ENCODE measurements around the gene PEBP1.

DNA sequence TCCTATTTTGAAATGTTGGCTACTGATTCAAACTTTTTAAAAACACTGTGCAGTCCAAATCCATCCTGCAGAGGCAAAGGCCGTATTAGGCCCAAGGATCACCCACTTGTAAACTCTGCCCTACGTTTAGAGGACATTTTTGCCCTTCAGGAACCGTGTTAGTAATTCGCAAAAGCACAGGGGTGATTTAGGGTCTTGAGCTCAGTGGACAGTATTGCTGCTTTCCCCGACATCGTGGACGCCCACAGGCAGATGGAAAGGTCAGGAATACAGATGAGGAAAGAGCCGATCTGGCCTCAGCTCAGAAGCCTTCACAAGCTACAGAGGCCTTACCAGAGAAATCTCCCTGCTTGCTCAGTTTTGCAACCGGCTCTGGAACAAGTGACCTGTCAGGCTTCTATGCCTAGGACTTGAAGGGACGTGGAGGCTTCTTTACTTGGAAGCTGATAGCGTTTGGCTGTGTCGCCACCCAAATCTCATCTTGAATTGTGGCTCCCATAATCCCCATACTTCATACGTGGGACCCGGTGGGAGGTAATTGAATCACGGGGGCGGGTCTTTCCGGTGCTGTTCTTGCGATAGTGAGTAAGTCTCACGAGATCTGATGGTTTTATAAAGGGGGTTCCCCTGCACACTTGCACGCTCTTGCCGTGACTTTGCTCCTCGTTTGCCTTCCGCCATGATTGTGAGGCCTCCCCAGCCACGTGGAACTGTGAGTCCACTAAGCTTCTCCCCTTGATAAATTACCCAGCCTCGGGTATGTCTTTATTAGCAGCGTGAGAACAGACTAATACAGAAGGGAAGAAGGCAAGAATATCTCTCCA lies 332.6 kb downstream of the MED13L start:
- RRBS = no CpG with 5 or more reads among the region's 26 CpGs

GRCh38 chr12:115960528-115961194 lies 316.8 kb downstream of the MED13L start:
- RRBS = no CpG with 5 or more reads among the region's 3 CpGs

- RRBS = no CpG with 5 or more reads among the region's 12 CpGs
Measured at GRCh38 chr12:116123130-116124265, 154.0 kb downstream of the MED13L start.

DNA sequence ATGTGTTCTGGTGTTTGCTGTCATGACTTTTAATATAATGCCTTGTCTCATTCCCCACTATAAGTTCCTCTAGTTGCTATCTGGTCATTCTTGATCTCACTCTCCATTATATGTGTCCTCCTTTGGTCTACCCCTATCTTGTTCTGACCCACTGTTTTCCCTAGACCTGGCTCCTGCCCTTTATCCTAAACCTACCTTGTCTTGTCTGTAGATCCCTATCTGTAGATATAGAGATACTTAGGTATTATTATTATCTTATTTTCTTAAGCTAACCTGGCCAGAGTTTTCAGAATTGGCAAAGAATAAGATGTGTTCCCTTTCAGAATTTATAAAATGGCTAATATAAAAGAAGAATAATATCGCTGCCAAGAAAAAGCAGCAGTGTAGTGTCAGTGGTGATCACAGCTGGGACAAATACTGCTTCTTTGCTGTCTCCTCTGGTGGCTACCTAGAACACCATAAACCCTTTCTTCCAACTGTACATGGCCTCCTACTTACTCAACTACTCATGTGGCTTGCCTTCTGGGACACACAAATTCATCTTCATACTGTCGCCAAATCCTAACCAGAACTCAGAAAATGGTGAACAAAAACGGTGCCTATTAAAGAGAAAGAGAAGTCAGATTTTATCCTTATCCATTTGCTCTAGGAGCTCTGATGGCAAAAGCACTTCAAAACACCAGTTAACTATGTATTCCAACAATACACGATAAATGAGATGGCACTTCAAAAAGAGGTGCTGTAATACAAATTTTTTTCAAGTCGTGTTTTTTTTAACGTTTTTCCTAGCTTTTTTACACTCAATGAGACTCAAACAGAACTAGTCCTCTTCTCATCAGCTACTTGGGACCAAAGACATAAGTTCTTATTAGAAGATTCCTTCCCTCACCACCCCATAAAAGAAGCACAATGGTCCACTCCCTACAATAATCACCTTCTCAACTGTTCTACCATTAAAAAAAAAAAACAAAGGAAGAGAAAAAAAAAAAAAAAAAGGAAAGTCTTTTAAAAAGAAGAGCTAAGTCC lies 72.6 kb downstream of the MED13L start:
- RRBS = no CpG with 5 or more reads among the region's 6 CpGs

DNA sequence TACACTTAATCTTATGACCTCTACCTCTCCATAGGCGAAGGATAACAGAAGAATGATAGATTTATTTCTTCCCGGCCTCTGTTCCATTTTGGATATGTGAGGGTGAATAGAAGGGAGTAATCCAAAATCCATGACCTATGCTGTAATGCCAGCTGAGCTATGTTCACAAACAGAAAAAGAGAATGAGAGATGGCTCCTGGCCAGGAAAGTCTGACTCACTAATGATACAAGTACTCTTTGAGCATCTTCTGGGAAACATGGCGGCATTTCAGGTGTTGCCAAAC lies 55.2 kb downstream of the MED13L start:
- RRBS = no CpG with 5 or more reads among the region's 3 CpGs

DNA sequence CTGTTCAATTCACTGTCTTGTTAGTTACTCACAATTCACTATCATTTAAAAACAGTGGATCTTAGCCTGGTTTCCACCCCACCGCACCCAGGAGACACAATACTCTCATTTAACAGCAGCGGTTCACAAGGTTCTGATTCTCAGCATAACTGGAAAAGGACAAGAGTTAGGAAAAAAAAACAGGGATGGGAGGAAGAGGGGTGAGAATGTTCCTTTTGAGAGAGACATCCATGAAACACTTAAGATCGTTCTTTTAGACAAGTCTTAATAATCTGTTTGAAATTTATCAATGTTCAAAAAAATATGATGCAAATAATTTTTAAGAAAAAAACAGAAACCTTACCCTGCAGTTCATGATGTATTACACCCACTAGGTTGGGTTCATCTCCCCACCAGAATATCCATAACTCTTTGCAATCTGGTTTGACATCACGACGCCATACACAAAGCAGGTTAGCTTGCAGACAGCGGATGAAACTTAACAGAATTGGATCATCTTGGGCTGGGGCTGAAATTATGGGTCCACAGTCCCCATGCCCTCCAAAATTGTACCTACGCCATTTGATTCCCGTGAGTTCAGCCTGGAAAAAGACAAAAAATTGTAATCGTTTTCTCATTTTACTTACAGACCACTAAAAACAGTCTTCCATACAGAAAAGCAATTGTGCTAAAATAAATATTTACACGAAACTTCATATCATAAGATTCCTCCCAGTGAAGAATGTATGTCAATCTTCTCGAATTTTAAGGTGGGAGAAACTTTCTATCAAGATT lies 40.2 kb downstream of the MED13L start:
- RRBS = no CpG with 5 or more reads among the region's 11 CpGs

DNA sequence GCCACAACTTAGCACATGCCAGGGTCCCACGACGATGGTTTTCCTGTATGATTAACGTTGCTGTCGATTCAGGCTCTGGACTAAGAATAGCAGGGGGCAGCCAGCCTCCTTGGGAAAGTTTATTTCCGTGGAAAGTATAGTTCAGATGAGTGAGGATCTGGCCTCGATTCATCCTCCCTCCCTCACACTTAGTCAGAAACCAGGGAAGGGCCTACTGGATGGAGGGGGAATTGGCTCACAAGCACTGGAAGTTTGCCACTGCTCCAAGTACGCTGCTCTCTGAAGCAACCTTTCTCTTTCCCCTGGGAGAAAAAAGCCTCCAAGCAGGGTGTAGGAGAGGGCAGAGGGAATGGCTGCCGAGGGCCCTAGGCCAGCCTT lies 105.7 kb upstream of the MED13L start:
- RRBS = no CpG with 5 or more reads among the region's 8 CpGs

GRCh38 chr12:116508149-116508617 lies 51.0 kb upstream of the MAP1LC3B2 start:
- RRBS = under 1% methylated on average over 11 of the region's 34 CpGs

- RRBS = no CpG with 5 or more reads among the region's 24 CpGs
Measured at GRCh38 chr12:116533553-116534358, 25.4 kb upstream of the MAP1LC3B2 start.

- RRBS = no CpG with 5 or more reads among the region's 4 CpGs
Measured at GRCh38 chr12:116539139-116539658, 20.0 kb upstream of the MAP1LC3B2 start.

GRCh38 chr12:116558810-116559312 lies 320 bp upstream of the MAP1LC3B2 start:
- RRBS = 67% methylated on average over 1 of the region's 17 CpGs

DNA sequence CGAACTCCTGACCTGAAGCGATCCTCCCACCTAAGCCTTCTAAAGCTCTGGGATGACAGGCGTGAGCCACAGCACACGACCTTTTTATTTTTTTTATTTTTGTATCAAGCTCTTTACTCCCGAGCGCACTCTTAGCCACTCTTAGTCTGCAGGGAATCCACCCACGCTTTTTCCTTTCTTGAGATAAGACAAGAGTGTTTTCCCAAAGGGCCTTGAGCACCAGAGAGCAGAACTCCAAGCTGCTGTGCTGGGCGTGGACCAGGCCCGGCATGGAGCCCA lies 23.5 kb downstream of the MAP1LC3B2 start:
- RRBS = 29% methylated on average over 1 of the region's 9 CpGs

DNA sequence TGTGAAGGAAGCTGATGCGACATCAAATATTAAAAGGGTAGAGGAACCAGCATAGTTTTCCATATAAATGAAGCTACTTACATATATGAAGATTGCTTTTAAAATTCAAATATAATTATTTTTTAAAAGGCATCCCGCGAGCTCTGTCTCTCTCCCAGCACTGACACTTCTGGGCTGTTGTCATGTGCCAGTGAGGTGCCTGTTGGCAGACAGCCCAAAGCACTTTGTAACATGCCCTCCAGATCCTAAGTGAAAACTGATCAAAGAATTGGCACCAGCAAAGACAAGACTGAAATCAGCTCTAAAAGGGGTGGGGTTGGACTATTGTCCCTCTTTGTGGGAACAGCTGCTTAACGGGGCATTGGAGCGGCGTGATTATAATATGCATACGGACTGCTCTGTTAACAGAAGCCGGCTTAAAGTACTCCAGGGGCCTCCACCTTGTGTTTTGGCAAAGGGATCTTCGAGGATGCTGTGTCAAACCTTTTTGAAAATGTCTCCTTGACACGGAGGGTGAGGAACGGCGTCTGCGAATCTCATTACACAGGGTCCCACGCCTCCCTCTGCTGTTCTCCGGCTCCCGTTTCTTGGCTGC lies 44.6 kb downstream of the SPRING1 start:
- RRBS = no CpG with 5 or more reads among the region's 16 CpGs

GRCh38 chr12:116708703-116709660 lies 28.9 kb downstream of the SPRING1 start:
- RRBS = no CpG with 5 or more reads among the region's 28 CpGs

DNA sequence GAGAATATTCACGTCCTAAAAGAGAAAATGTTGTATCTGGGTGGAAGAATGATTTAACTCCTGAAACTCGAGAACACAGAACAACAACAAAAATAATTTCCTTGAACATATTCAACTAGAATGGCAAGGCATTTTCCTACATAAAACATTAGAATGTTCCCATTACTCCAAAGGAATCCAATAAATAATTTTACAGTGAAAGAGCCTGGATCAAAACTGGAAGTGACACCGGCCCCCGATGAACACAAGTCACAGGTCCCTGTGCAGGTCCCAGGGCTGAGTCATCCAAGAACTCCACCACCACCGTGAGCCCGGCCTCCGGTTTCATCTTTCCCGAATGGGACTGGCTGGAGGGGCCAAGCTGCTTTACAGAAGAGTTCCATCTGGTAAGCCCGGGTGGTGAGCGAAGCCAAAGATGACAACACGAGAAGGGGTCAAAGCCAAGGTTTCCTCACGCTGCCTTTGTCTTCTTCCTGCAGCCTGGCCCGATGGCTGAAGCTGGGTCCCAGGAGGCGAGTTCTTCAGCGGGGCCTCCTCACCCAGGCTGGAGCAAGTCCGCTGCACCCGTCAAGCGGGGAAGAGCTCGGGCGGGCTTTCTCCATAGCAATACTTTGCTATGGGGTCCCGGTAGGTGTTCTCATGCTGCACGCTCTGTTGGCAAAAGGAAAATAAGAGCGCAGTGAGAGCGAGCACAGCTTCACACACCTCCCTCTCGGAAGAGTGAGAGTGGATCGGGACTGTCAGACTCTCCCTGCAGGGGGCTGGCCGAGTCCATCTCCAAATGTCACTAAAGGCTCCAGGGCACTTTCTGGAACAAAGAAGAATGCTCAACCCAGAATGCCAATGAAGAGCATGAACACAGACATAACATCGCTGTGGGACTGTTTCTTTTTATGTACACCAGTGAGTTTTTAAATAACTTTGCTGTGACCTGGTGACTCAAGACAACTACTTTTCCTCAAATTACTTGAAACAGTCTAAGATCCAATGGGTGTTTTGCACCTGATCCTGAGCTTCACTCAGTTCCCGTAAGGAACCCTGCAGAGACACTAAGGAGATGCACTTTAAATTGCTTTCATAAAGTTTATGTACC lies 20.3 kb downstream of the SPRING1 start:
- RRBS = 93% methylated on average over 3 of the region's 29 CpGs

DNA sequence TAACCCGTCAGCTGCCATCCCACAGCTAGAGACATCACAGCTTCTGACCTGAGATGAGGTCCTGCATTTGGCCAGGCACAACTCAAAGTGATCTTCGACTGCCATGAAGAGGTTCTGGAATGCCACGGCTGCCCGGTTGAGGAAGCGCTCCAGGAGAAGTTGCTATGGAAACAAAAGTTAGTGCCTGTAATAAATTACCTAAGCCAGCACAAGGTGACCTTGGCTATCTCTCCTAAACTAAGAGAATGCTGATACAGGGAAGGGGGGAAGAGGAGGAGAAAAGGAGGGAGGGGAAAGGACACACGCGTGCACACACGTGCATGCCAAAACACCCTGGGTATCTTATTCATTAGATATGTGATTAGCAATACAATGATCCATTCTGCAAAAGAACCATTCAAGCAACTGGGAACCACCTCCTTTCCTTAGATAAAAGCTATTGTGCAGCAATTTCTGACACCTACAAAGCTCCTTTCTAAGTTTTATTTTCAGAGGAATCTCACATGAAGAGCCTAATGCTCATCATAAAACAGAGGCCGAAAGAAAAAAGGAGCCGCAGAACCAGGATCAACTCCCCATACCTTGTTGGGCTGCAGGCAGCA lies 18.1 kb downstream of the SPRING1 start:
- RRBS = no CpG with 5 or more reads among the region's 10 CpGs

GRCh38 chr12:117048098-117048671 lies 51.0 kb downstream of the TESC start:
- RRBS = no CpG with 5 or more reads among the region's 15 CpGs

GRCh38 chr12:117189634-117190131 lies 587 bp downstream of the FBXO21 start:
- RRBS = 1% methylated on average over 9 of the region's 43 CpGs

DNA sequence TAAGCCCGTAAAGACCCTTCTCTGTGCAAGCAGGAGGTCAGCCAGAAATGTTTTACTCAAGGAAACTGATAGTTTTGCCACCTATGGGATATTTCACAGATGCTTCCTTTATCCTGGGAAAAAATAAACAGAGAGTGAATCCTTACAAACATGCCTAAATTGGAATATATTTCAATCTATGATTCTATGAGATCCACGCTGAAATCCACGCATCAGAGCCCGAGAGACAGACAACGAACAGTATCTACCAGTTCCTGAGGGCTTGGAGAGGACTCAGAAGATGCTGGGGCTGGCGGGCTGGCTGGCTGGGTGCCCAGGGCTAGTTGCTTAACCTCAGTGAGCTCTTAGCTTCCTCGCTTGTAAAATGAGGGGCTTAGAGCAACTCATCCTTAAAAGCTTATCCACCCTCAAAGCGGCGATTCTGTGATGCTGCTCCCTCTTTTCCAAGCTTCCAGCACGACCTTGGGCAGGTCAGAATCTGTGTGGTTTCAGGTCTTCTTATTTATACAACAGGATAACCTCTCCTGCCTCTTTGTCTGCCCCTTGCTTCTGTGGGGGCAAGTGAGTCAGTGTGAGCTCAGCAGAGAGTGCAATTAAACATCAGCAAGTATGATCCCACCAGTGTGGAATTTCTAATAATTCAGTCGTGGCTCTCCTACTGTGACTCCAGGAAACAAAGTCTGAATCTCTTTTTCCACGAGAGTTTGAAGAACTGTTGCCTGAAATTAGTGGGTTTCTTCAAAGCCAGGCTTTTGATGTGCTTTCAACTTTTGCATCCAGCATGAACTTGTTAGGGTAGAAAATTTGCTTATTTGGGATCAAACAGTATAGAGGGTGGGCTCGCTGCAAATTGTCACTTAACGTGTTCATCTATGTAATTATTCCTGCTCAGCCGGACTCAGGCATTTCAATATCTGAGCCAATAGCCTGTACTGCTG lies 281.8 kb downstream of the KSR2 start:
- RRBS = no CpG with 5 or more reads among the region's 15 CpGs

- RRBS = 2% methylated on average over 26 of the region's 70 CpGs
Measured at GRCh38 chr12:118135718-118136531, at the start of gene PEBP1. PEBP1 (plus strand) TSS chr12:118136124.